PC-3 (cell line): ENCODE measurements around the genes THRAP3, LSM10, GRIK3, SNIP1 and GJA9.

GRCh38 chr1:36224261-36225300 lies at the start of gene THRAP3:
THRAP3 (plus strand) TSS chr1:36224443.
- RAMPAGE, long total RNA = start-site peak on the plus strand at chr1:36224441-36224478, 286 and 108 reads in 2 replicates

GRCh38 chr1:36323944-36324754 lies 704 bp upstream of the EVA1B start:
- RAMPAGE, long total RNA = no peak

- RAMPAGE, long total RNA = start-site peak on the minus strand at chr1:36397892-36397899, 39 and 18 reads in 2 replicates
These were observed at the start of gene LSM10 for GRCh38 chr1:36397142-36398332. LSM10 (minus strand) TSS chr1:36397908.

DNA sequence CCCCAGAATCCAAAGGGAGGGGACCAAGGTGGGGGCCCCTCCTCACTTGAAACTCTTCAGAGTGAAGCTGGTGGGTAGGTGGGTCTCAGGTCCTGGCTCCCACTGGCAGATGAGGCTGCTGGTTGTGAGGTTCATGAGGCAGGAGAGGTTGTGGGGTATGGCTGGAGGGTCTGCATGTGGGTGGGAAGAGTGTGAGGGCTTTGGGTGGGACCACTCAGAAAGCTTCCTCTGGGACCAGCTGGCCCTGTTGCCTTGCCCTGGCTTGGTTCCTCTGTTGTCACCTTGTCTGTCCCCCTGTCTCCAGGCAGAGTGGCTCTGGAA lies 9.0 kb downstream of the CSF3R start:
- RAMPAGE, long total RNA = no peak

DNA sequence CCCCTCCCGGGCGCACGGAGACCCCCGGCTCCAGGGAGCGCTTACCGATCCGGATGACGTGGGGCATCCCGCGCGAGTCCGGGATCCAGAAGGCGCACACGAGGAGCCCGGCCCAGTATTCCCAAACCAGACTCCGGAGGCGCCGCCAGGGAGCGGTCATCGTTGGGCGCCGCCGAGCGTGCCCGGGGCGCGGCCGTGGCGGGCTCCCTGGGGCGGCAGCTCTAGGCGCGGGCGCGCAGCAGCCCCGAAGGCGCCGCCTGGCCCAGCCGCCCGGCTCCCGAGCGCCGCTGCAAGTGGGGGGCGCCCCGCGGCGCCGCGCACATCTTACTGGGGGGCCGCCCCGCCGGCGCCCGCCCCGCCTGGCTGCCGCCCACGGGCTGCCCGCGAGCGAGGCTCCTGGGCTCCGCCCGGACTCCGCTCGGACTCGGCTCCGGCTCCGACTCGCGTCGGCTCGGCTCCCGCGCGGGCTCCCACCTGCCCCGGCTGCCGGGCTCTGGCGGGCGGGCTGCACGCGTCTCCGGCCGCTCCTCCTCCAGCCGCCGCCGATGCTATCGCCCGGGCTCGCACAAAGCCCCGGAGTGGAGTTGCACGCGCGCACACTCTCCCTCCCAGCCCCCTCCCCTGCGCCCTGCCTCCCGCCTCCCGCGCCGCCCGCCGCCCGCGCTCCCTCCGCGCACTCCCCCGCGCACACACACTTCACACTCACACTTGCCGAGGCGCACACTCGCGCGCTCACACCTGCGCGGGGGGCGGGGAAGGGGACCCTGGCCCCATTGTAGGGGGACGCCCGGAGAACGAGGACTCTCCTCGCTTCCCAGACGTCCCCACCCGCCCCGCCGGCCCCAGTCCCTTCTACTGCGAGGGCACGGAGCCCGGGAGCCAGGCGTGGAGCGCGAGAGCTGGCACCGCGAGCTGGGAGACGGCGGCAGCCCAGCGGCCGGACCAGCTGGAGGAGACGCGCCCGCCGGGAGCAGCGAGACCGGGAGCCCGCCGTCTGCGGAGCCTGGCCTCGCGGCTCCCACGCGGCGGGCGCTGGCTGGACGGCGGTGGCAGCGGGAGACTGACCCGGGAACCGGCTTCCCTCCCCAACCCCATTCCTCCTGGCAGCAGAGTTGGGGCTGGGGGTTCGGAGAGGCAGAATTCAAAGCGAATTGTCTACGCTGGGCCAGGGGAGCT lies at the start of gene GRIK3:
Gene GRIK3, minus strand, starts transcription at position 567 of the 1,176 bp plus-strand sequence.
- RAMPAGE, long total RNA = no peak

GRCh38 chr1:37472028-37472991 lies 2.1 kb upstream of the ZC3H12A start:
- RAMPAGE, long total RNA = no peak

DNA sequence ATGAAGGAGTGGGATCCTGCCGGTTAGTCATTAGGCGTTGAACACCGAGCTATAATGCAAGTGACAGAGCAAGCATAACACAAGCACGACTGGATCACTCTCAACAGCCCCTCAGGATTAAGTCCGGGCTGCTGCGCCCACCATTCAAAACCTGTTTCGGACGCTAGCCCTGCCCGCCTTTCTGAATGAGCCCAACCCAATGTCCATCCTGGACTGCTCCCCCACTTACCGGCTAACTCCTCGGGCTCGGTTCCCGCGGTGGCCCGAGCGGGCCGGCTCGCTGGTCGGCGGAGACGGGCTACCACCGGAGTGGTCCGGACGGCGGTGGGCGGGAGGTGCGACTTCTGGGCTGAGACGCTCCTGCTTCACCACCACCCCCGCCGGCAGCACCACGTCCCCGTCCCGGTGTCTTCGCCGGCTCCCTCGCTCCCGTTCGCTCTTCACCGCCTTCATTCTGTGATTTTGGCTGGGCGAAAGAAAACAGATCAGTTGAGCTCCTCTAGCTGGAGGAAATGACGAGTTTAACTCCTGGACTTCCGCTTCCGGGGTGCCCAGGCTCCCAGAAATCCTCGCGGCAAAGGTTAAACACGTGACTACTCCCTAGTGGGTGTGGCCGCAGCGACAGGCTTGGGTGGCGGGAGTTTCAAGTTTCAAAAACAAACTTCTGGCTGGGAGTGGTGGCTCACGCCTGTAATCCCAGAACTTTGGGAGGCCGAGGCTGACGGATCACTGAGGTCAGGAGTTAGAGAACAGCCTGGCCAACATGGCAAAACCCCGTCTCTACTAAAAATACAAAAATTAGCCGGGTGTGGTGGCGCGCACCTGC lies at the start of gene SNIP1:
Gene SNIP1, minus strand, starts transcription at position 517 of the 826 bp plus-strand sequence.
- RAMPAGE, long total RNA = start-site peak on the minus strand centred at position 485 of the sequence, 120 bp wide, 35 and 15 reads in 2 replicates

- RAMPAGE, long total RNA = no peak
These were observed 992 bp downstream of the MANEAL start for GRCh38 chr1:37794370-37795308.

DNA sequence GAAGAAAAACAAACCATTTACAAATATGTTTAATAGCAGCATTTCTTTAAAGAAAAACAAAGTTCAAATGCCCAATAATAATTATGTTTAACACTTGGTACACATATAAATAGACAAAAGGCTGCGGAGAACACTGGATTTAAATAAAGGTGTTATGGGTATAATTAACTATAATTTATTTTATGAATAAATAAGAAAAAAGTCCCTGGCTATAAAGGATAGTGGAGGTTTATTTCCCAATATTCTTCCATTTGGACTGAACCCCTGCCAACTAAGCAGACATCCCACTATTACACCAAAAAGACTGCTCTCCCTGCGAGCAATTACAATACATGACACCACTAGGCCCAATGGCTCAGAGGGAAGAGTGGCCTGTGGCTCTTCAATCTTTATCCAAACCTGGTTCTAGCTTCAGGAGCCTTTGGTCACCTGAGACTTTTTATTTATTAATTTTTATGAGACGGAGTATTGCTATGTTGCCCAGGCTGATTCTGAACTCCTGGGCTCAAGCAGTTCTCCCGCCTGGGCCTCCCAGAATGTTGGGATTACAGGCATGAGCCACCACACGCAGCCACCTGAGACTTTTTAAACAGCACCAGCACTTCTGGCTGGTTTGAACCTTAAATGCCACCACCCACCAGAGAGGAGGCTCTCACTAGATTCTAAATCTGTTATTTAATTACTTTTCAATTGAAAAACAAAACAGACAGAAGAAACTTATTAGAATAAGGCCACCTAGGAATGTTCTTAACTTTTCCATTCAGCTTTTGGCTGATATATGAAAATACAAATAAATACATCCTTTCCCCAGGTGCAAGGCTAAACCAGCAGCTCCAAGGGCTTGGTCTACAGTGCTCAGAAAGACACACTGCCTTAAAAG lies 4.4 kb upstream of the C1orf122 start:
- RAMPAGE, long total RNA = no peak

DNA sequence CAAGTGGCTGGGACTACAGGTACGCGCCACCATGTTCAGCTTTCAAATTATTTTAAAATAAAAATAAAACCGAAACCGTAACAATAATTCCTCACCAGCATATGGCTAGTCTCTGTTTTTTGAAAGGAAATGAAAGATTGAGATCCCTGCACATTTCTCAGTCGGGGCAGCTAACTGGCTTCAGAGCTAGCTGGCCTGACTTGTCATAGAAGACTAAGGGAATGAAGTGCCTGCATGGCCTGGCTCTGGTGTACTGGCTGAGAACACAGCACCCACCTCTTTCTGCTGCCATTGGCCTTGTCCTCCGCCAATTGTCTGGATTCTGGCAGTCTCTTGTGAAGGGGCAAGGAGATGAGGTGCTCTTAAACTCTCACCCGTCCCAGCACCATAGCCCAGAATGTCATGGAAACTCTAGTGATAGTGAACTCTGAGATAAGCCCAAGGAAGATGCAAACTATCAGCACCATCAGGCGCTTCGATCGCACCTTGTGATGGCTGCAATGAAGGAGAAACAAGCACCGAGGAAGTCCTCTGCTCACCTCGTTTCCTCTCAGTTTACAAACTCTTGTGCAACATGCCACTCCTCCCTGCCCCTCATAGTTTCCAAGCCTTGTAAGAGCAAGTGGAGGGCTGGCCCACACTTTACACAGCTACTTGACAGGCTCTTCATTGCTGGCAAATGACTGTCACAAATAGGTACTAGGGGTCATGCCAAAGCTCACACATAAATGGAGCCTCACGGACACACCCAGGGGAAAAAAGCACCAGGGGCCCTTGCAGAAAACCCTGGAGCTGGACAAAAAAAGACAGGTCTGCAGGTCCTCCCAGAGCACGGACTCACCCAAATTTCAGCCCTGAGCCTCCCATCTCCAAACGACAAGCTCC lies 16.4 kb downstream of the INPP5B start:
- RAMPAGE, long total RNA = no peak

GRCh38 chr1:37995168-37995641 lies 5.4 kb upstream of the SF3A3 start:
- RAMPAGE, long total RNA = no peak

DNA sequence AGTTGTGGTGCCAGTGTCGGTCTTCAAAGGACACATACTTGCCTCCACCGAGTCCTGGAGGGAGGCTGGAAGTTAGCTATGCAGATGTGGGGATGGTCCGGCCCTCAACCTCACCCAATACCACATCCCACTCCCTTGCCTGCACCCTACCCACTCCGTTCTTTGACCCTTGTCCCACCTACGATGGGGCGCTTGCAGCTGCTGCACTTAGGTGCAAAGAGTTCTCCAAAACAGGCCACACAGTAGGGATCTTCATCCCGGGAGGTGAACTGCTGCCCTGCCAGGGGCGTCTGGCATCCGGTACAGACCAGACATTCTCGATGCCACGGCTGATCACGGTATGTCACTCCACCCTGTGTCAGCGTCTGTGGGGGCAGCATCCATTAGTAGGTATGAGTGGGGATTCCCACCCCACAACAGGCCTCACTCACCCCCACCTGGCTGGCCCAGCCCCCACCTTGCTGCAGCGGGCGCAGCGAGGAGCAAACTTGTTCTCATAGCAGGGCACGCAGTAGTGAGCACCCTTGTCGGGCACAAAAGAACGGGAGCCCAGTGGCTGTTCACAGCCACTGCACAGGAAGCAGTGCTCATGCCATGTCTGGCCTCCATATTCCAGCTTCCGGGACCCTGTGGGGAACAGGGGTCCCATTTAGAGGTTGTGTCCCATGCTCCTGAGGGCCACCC lies 7.7 kb downstream of the FHL3 start:
- RAMPAGE, long total RNA = no peak

DNA sequence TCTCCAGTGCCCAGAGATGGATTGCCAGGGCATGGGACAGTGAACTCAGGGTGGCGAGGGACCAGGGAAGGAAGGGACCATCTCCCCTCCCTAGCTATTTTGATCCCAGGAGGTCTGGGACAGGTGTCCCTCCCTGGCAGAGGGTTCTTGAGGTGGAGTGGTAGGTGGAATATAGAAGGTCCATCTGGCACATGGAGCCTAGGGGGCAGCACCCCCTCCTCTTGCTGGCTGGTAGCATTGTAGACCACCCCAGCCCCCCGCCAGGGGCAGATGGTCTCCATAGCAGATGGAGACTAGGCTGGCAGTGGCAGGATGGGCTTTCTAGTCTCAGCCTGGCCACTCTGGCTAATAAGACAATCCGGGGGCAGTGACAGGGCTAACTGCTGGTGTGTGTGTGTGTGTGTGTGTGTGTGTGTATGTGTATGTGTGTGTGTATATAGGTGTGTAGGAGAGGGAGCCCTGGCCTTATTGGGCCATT lies 16.0 kb downstream of the UTP11 start:
- RAMPAGE, long total RNA = no peak

- RAMPAGE, long total RNA = no peak
These were observed 16.5 kb downstream of the POU3F1 start for GRCh38 chr1:38029966-38030537.

GRCh38 chr1:38044583-38045756 lies 1.6 kb downstream of the POU3F1 start:
- RAMPAGE, long total RNA = no peak

GRCh38 chr1:38427231-38428128 lies 380.9 kb upstream of the POU3F1 start:
- RAMPAGE, long total RNA = no peak

- RAMPAGE, long total RNA = no peak
These were observed 360.9 kb downstream of the RRAGC start for GRCh38 chr1:38498677-38499103.

- RAMPAGE, long total RNA = no peak
These were observed 270 bp upstream of the RRAGC start for GRCh38 chr1:38859823-38860261.

GRCh38 chr1:38881372-38881719 lies at the start of gene GJA9:
GJA9 (minus strand) TSS chr1:38881587.
- RAMPAGE, long total RNA = no peak

DNA sequence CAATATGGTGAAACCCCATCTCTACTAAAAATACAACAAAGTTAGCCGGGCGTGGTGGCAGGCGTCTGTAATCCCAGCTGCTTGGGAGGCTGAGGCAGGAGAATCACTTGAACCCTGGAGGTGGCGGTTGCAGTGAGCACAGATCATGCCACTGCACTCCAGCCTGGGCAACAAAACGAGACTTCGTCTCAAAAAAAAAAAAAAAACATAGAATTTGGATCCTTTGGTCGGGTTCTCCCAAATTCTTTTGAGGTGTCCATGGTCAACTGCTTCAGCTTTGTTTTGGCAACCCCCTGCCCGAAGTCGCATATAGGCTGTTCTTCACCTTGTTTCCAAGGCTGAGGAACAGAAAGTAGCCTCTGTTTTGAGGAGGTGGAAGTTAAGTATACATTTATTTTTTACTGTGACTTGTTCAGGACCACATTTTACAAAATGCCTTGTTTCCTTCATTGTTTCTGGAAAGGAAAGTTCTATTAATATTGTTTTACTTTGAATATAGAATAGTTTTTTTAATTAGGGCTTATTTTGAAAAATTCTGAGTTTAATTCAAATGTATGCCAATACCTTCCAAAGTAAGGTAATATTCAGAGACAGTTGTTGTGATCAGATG lies 14.1 kb downstream of the AKIRIN1 start:
- RAMPAGE, long total RNA = no peak